Measurements from ENCODE around the genes BCO2, TMPRSS5 and ZW10.

- PRO-cap = no peak
CAGE:
- cytosol, long polyA plus RNA = no peak
- long polyA plus RNA = no peak
- nucleus, long polyA plus RNA = no peak
Measured at GRCh38 chr11:111663373-111663672, 61.1 kb downstream of the SIK2 start.

DNA sequence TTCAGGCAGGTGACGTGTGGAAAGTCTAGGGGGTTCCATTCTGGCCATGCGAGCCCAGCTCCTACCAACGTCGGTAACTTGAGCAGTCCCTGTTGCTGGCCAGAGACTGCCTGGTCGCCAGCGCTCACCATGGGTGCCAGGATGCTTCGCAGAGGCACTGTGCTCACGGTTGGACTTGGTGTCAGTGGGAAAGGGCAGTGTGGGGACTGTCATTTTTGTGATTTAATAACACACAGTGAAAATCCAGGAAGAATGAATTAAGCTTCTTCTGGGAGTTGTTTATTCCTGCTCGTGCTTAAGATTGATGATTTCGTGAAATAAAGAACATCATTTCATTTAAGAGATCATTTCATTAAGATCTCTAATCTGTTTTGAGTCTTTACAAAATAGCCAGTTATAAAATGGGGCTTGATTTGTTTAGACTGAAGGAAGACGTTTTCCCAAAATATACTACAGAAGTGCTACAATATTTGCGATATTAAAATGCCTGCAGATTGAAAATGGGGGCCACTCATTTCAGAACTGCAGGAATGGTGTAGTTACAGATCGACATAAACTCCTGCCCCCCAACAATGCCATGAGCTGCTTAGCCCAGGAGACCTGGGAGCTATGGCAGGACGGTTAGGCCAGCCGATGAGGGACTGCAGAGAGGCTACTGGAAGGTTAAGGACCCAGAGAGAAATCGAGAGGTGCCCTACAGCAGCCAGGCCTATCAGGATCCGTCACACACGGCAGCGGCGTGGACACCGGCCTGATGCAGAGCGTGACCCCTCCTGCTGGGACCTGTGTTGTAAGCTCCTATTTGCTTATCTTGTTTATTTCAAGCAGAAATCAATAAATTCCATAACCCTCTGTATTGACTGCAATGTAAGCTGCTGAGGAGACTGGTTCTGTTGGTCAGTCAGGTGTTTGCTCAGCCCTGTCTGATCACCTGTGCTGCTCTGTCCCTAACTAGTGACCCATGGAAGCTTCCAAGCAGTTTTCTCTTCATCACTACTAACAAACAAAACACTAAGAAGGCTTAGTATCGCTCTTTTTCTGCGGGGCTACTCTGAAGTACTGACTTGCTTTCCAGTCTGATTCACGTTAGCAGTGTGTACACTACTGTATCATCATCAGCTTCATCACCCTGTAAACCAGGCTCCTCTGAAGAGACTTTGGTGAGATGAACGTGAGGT, 40.1 kb downstream of the PPP2R1B start:
- PRO-cap = no peak
CAGE:
- cytosol, long polyA plus RNA = no peak
- long polyA plus RNA = no peak
- nucleus, long polyA plus RNA = no peak

GRCh38 chr11:111735037-111736093, 30.8 kb downstream of the PPP2R1B start:
- PRO-cap = bidirectional peak, plus-strand start at chr11:111735471, minus-strand start at chr11:111735304
CAGE:
- cytosol, long polyA plus RNA = no peak
- long polyA plus RNA = no peak
- nucleus, long polyA plus RNA = no peak

DNA sequence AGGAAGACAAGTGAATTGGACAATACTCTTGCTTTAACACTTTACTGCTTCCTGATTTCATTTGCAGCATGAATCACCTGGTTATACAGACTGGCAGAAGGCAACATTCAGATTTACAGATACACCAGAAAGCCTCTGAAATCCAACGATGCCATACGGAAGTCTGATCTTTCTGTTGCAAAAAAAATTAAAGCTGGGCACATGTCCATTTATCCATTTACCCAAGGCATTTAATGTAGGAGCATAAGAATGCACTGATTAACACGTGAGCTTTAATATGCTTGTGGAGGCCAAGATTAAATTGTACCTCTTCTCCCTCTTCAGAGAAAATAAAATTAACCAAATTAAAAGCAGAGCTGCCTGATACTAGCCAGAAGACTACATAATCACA, 16.1 kb upstream of the PPP2R1B start:
- PRO-cap = no peak
CAGE:
- cytosol, long polyA plus RNA = no peak
- long polyA plus RNA = no peak
- nucleus, long polyA plus RNA = no peak

- PRO-cap = no peak
CAGE:
- cytosol, long polyA plus RNA = no peak
- long polyA plus RNA = no peak
- nucleus, long polyA plus RNA = no peak
Measured at GRCh38 chr11:111841376-111841953, 29.9 kb downstream of the ALG9 start.

DNA sequence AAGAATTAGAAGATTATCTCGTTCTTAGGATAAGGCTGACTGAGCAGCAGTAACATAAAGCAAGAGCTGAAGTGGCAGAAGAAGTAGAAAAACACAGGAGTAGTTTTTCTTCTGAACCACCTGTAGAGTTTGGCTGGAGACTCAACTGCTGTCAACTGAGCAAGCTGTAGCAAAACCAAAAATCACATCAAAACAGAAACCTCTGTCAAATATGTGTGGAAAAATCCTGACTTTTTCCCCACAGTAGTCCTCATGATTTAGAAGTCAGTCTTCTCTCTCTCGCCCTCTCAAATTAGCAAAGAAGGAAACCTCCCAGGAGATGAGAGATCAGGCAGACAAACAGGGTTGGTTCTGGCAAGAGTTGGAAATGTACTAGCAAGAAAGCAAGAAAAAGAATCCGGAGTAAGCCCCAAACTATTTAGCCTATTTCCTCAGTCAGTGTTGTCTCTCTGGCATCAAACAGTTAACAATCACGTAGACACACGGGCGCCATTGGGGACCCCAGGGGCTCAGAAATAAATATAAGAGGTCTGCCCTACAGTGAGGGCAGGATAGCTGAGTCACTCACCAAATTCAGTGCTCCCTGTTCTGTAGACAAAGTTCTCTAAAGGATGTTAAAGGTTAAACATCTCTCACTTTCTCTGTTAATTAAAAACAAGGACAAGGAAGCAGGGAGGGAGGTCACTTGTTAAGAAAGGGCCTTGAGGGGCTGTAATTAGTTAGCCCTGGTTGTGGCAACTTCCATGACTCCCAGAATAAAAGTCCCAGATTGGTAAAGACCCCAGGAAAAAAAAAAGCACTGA, 4.6 kb downstream of the C11orf52 start:
- PRO-cap = no peak
CAGE:
- cytosol, long polyA plus RNA = no peak
- long polyA plus RNA = no peak
- nucleus, long polyA plus RNA = no peak

- PRO-cap = no peak
CAGE:
- cytosol, long polyA plus RNA = no peak
- long polyA plus RNA = no peak
- nucleus, long polyA plus RNA = no peak
Measured at GRCh38 chr11:111924378-111924724, 5.6 kb downstream of the C11orf52 start.

DNA sequence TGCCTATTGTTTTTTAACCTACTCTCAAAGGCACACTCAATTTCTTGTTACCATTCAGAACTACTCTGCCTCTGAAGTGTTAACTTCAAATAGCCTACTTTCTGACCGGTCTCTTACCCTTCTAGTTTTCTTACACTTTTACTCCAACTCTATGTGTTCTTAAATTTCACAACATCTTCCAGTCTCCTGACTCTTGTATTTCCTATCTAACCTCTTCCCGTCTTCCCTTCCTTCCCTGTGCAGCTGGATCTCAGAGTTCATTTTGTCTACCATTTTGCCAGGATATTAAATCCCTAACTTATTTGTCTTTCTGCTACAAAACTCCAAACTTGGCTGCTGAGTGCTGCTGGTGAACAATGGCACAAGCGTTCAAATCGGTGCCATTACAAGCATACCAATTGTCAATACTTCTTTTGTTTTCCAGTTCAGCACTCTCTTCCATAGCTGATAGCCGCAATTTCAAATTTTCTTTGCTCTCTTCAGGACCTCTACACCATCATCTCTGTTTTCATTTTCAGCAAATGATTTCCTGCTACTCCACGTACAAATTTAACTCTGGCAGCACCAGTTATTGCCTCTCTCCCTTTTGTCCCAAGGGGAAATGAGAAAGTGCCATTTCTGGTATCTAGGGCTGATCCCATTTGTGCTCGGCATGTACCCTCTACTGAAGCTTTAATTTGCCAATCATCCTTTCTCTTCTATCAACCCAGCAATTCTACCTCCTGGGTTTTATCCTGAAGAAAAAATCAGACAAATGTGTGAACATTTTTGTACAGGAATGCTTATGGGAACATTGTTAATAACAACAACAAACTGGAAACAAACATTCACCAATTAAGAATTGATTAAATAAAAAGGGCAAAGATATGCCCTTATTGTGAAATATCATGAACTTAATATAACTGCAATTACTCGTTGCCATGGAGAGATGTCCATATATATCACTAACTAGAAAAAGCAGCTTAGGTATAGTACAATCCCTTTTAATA, 13.3 kb downstream of the IL18 start:
- PRO-cap = no peak
CAGE:
- cytosol, long polyA plus RNA = no peak
- long polyA plus RNA = no peak
- nucleus, long polyA plus RNA = no peak

- PRO-cap = no peak
CAGE:
- cytosol, long polyA plus RNA = no peak
- long polyA plus RNA = no peak
- nucleus, long polyA plus RNA = no peak
Measured at GRCh38 chr11:112174955-112175978, at the start of gene BCO2. TSS of gene BCO2 (plus strand) at chr11:112175512.

DNA sequence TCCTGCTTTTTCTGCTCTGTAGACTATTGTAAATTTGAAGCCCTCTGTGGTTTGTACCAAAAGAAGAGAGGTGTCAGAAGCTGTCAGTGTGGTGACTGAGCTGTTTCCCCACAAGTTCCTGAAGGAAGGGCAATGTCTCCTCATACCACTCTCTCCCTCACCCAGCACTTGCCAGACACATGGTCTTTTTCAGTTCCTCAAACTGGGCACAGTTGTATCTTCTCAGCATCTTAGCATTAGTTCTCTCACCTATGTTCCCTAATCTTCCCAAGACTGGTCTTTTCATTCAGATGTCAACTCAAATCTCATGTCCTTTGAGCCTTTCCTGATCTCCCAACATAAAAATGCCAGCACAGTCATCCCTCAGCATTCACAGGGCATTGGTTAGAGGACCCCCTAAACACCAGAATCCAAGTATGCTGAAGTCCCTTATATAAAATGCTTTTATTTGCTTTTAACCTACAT, 4.4 kb downstream of the BCO2 start:
- PRO-cap = no peak
CAGE:
- cytosol, long polyA plus RNA = no peak
- long polyA plus RNA = no peak
- nucleus, long polyA plus RNA = no peak

- PRO-cap = no peak
CAGE:
- cytosol, long polyA plus RNA = no peak
- long polyA plus RNA = no peak
- nucleus, long polyA plus RNA = no peak
Measured at GRCh38 chr11:112195013-112195523, 19.8 kb downstream of the BCO2 start.

DNA sequence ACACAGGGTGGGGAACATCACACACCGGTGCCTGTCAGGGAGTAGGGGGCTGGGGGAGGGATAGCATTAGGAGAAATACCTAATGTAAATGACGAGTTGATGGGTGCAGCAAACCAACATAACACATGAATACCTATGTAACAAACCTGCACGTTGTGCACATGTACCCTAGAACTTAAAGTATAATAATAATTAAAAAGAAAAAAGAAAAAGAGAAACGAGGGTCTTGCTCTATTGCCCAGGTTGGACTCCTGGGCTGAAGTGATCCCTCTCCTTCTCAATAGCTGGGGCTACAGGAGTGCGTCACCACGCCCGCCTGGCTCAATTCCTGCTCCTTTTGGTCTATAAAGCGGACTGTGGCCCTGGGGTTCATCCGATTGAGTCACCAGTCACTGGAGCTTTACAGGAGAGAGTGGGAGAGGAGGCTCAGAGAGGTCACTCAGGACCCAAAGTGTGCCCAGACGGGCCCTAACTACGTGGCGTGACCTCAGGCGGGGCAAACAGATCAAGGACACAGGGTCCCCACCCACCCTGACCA, 475 bp upstream of the PTS start:
- PRO-cap = no peak
CAGE:
- cytosol, long polyA plus RNA = no peak
- long polyA plus RNA = no peak
- nucleus, long polyA plus RNA = no peak

- PRO-cap = no peak
CAGE:
- cytosol, long polyA plus RNA = no peak
- long polyA plus RNA = no peak
- nucleus, long polyA plus RNA = no peak
Measured at GRCh38 chr11:112289809-112291153, 29.6 kb upstream of the PLET1 start.

GRCh38 chr11:112559230-112559430, 298.5 kb upstream of the PLET1 start:
- PRO-cap = no peak
CAGE:
- cytosol, long polyA plus RNA = no peak
- long polyA plus RNA = no peak
- nucleus, long polyA plus RNA = no peak

GRCh38 chr11:112564103-112564946, 303.7 kb upstream of the PLET1 start:
- PRO-cap = no peak
CAGE:
- cytosol, long polyA plus RNA = no peak
- long polyA plus RNA = no peak
- nucleus, long polyA plus RNA = no peak

- PRO-cap = no peak
CAGE:
- cytosol, long polyA plus RNA = no peak
- long polyA plus RNA = no peak
- nucleus, long polyA plus RNA = no peak
Measured at GRCh38 chr11:112852402-112852631, 108.9 kb upstream of the NCAM1 start.

DNA sequence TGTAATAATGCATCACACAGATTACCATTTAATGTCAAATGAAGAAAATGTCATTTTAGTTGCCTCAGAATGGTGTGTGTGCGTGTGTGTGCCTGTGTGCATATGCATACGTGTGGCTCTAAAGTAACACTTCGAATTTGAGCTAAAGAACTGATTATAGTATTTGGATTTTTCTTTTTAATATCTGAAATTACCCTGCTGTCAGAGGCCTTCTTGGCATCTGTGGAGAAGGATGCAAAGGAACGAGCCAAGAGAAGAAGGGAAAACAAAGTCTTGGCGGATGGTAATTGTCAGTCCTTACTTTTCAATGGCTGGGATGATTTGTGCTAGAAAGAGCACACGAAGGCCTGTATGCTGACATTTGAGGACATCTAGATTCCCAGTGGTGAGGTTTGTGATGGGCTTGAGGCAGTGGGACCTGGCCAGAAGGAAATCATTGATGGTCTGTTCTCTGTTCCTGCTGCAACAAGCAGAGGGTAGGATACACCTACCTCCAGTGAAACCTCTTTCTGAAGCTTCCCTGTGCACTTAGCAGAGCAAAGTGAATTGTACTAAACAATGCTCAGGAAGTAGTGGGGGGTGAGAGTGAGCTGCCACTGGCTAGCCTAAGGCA, 10.1 kb downstream of the TTC12 start:
- PRO-cap = no peak
CAGE:
- cytosol, long polyA plus RNA = no peak
- long polyA plus RNA = no peak
- nucleus, long polyA plus RNA = no peak

DNA sequence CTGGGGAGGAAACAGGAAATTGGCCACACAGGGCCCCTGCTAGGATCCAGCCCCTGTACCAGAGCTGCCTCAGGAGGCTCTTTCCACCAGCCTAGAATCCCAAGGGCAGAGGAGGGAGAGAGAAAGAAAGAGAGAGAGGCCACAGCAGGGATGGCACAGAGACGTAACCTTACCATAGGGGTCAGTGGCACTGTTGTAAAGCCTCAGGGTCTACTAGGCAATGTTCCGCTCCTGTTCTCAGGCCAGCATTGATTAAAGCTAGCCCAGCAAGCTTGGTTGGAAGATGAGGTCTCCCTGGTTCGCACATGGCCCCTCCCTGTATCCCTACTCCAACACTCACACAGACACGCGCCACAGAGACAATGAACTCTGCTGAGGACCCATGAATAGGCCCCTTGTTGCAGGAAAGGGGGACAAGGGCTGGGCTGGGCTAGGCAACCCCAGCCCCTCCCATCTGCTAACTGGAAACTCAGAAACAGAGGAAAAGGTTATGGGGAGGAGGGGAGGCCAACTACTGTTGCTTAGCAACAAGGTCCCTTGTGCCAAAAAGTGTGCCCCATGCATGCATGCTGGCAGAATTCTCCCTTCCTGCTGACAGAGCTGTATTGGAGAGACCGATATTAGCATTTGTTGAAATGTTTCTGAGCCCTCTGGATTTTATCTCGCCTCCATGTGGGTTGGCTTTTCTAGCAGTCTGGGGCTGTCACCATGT, at the start of gene TMPRSS5:
Gene TMPRSS5 (minus strand): TSS at position 260 of the 712 bp plus-strand sequence.
- PRO-cap = no peak
CAGE:
- cytosol, long polyA plus RNA = no peak
- long polyA plus RNA = no peak
- nucleus, long polyA plus RNA = no peak

GRCh38 chr11:113773433-113774398, at the start of gene ZW10:
TSS of gene ZW10 (minus strand) at chr11:113773692.
- PRO-cap = bidirectional peak, plus-strand start at chr11:113773836, minus-strand start at chr11:113773692
CAGE:
- cytosol, long polyA plus RNA = no peak
- long polyA plus RNA = start-site peak on the minus strand at chr11:113773686-113773709, 210 and 96 reads in 2 replicates
- nucleus, long polyA plus RNA = start-site peak on the minus strand at chr11:113773677-113773717, 285 and 88 reads in 2 replicates

- PRO-cap = no peak
CAGE:
- cytosol, long polyA plus RNA = no peak
- long polyA plus RNA = no peak
- nucleus, long polyA plus RNA = no peak
Measured at GRCh38 chr11:113781665-113782277, 2.2 kb downstream of the CLDN25 start.